Epidermal melanocyte (primary cell): ENCODE measurements around a stretch of chr1.

DNA sequence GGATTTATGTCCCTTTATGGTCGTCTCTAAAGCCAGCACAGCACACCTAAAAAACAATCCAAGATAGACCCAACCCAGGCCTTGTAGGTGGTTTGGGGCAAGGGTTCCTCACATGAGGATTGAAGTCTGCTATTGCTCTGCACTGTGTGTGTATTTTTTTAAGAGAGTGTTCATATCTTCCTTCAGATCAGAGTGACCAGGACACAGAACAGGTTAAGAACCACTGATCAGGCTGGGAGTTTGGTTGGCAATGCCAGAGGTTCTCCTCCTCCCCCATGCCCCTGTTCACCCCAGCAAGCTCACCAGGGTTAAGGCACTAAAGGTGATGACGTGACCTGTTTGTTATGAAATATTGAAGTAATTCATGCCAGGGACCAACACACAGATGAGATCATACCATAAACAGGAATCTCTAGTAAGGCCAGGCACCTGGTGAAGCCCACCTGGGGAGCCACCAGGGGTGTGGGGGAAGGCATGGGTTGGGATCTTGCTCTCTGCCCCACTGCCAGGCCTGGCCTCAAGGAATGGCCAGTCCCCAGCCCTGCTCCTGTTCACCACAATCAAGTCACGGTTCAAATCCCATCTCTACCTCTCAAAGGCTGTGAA, 2.7 kb downstream of the ID3 start:
- RRBS, result no CpG with 5 or more reads among the region's 3 CpGs

DNA sequence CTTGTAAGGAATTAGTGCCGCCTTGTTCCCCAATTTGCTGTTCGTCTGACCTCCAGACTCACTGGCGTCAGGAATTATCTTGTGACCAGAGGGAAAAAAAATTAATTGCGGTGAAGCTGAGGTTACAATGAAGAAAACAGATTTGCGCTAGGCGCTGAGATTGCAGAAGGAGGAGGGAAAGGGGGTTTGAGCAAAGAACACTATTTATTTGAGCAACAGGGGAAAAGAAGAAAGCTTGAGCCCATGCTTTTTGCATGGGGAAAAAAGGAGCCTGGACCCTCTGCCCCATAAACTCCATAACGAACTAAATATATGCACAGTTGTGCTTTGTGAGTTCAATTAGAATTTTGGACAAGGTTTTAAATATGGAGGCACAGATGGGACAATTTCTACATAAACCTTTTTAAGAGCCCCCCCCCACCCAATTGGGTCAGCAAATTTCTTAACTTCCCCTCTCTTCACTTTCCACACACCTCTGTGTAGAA, 680 bp upstream of the ID3 start:
- RRBS, result no CpG with 5 or more reads among the region's 7 CpGs

- RRBS, result no CpG with 5 or more reads among the region's 3 CpGs
These were observed 31.1 kb upstream of the ID3 start for GRCh38 chr1:23590352-23590866.

- RRBS, result no CpG with 5 or more reads among the region's 18 CpGs
These were observed 56.6 kb upstream of the RPL11 start for GRCh38 chr1:23634808-23635633.

GRCh38 chr1:23727625-23727888, 15.7 kb upstream of the ELOA start:
- RRBS, result no CpG with 5 or more reads among the region's 3 CpGs

GRCh38 chr1:23788716-23789783, 1.9 kb upstream of the LYPLA2 start:
- RRBS, result no CpG with 5 or more reads among the region's 5 CpGs

DNA sequence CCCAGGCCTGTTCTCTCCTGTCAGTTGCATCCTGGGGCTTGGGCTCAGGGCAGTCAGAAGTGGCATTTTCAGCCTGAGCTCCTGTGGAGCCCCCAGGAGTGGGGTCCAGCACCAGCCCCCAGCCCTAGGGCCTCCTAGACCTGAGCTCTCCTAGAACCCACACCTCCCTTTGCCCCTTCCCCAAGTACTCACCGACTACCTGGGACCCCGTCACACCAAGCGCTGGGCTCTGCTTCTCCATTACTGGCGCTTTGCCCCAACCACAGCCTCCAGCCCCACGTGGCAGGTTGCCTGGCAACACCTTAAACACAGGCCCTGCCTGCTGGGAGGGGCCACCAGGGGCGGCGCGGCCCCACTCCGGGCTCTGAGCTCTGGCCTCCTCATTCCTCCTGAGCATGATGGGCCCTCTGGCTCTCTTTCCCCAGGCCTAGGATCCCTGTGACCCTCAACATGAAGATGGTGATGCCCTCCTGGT, 2.4 kb downstream of the LYPLA2 start:
- RRBS, result no CpG with 5 or more reads among the region's 9 CpGs

GRCh38 chr1:24108289-24109428, 3.3 kb downstream of the MYOM3 start:
- RRBS, result 38% methylated on average over 3 of the region's 23 CpGs

DNA sequence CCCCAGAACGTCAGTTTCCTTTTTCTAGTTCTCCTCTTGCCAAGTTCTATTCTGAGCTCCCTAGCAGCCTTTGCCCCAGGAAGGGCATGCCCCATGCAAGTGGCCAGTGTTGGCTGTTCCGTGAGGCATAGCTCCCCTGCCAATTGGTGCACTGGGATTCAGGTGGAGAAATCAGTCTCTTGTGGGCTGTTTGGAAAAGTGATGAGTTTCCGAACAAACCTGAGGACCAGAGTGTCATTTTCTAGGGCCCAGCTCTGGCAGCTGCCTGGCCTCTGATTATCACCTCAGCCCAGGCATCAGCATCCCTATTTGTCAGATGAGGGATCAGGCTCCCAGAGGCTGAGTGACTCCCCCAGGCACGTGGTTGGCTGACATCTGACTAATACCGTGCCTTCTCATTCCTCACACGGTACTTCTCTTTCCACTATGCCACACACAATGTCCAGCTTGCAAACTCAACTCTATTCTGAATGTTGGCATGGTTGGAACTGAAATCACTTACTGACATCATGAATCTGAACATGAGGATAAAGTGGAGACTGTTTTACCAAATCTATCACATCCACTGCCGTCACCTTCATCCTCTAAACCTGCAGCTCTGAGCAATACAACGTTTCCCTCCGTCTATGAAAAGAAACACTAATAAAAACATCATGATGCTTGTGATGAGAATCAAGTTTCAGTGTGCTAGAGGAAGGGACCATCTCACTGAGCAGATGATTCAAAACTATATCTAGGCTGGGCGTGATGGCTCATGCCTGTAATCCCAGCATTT, 14.4 kb upstream of the MYOM3 start:
- RRBS, result no CpG with 5 or more reads among the region's 10 CpGs

DNA sequence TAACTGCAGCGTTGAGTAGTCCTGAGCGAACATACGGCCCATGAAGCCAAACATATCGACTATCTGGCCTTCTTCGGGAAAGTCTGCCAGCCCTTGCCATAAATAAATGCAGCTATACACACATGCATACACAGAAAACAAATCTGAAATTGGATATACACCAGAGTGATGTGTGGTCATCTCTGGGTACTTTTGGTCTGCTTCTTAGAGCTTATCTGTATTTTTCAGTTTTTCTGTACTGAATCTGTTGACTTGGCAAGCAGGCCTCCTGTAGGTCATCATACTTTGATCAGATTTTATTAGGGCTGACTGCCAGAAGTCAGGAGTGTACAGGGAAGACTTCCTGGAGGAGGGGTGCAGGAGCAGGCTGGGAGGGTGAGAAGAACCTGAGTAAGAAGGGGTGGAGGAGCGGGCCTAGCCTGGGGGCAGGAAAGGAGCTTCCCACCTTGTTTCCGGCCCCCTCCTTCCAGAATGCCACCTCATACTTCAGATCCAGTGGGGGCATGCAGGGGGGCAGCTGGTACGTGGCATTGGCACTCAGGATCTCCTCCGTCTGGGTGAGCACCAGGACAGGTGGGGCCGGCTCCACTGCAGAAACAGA, 18.3 kb upstream of the IL22RA1 start:
- RRBS, result no CpG with 5 or more reads among the region's 10 CpGs

GRCh38 chr1:24619103-24619523, 24.0 kb upstream of the SRRM1 start:
- RRBS, result no CpG with 5 or more reads among the region's 4 CpGs

- RRBS, result no CpG with 5 or more reads among the region's 4 CpGs
These were observed 49.9 kb upstream of the CLIC4 start for GRCh38 chr1:24695296-24695853.

DNA sequence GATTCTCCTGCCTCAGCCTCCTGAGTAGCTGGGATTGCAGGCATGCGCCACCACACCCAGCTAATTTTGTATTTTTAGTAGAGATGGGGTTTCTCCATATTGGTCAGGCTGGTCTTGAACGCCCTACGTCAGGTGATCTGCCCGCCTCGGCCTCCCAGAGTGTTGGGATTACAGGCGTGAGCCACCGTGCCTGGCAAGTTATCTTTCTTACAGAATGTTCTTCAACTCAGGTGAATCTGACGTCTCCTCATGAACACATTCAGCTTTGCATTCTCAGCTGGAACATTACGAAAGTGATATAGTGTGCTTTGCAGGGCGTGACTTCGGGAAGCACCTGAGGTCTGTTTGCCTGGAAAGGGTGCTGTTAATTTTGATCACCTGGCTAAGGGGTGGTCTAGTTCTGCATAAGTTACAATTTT, 16.4 kb upstream of the CLIC4 start:
- RRBS, result no CpG with 5 or more reads among the region's 11 CpGs

DNA sequence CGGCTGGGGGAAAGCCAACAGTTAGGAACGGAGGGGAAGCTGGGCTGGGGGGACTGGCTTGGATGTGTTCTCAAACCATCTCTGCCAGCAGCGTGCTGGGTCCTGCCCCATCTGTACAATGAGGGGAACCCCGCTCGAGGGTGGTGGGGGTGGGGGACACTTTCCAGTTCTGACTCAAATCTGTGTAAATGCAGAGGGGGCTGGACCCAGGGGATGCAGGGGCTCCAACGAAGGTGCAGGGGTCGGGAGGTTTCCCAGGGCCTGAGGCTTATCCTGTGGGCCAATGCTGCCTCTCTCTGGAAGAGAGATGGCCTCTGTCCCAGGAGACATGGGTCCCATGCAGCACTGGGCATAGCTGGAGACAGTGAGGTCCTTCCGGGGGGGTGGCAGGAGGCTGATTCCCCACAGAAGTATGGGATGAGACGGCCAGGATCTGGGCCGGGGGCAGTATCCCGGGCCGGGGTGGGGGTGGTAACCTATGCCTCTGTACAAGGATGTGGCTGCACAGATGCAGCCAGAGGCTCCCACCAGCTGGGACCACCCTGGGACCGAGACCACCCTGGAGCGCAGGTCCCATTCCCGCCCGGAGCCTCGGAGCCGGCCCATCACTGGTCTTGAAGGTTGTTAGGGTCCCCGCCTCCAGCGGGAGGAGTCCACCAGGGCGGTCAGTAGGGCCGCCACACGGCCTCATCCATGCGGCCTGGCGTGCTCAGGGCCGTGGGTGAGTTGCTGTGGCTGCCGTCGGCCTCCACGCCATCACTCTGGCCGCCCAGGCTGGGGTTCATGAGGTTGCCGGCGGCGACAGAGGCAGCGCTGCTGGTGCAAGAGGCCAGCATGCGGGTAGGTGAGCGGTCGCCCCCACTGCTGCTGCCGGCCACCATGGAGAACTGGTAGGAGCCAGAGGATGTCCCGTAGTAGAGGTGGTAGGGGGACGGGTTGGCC, 28.3 kb downstream of the RUNX3 start:
- RRBS, result 90% methylated on average over 1 of the region's 40 CpGs

- RRBS, result no CpG with 5 or more reads among the region's 14 CpGs
These were observed 19.4 kb downstream of the RUNX3 start for GRCh38 chr1:24910496-24911273.

DNA sequence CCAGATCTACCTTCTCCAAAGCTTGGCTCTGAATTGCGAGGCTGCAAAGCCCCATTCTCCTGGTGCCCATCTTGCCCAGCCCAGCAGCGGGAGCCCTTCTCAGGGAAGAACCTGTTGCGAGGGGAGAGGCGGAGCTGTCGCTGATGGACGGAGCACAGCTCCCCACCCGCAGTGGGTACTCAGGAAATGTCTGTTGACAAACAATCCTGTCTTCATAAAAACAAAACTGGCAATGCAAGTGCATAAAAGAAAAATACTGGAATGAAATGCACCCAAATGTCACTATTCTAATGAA, 99.3 kb upstream of the RUNX3 start:
- RRBS, result no CpG with 5 or more reads among the region's 7 CpGs

GRCh38 chr1:25109607-25110055, 122.7 kb downstream of the SYF2 start:
- RRBS, result no CpG with 5 or more reads among the region's 1 CpG

DNA sequence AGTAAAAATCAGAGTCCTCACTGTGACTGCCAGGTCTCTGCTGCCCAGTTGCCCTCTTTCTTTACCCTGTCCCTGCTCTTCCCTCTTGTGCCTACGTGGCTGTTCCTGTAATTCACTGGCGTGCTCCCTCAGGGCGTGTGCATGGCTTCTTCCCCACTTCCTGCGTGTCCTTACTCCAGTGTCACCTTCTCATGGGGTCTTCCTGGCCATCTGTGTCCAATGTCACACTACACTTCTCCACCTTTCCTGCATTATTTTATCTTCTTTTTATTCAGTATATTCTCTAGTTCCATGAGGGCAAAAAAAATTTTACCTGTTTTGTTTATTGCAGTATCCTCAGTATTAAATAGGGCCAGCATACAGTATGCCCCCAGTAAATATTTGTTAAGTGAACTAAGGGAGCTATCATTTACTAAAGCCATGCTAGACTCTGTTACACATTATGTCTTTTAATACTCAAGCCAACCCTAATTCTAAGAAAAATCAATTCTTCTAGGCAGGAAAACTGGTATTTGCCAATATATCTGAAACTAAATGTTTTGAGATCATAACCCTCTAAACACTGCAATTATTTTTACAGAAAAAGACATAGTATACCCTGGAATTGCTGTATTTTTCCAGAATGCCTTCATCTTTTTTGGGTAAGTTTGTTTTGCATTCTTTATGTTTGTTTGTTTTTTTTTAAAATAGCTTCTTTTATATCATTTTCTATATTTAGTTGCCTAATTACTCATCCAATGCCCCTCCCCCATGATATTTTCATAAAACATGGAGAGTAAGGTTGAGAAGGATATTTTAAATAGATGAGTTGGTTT, 18.3 kb downstream of the TMEM50A start:
- RRBS, result no CpG with 5 or more reads among the region's 4 CpGs

- RRBS, result no CpG with 5 or more reads among the region's 5 CpGs
These were observed 1.3 kb downstream of the MACO1 start for GRCh38 chr1:25431888-25432418.

DNA sequence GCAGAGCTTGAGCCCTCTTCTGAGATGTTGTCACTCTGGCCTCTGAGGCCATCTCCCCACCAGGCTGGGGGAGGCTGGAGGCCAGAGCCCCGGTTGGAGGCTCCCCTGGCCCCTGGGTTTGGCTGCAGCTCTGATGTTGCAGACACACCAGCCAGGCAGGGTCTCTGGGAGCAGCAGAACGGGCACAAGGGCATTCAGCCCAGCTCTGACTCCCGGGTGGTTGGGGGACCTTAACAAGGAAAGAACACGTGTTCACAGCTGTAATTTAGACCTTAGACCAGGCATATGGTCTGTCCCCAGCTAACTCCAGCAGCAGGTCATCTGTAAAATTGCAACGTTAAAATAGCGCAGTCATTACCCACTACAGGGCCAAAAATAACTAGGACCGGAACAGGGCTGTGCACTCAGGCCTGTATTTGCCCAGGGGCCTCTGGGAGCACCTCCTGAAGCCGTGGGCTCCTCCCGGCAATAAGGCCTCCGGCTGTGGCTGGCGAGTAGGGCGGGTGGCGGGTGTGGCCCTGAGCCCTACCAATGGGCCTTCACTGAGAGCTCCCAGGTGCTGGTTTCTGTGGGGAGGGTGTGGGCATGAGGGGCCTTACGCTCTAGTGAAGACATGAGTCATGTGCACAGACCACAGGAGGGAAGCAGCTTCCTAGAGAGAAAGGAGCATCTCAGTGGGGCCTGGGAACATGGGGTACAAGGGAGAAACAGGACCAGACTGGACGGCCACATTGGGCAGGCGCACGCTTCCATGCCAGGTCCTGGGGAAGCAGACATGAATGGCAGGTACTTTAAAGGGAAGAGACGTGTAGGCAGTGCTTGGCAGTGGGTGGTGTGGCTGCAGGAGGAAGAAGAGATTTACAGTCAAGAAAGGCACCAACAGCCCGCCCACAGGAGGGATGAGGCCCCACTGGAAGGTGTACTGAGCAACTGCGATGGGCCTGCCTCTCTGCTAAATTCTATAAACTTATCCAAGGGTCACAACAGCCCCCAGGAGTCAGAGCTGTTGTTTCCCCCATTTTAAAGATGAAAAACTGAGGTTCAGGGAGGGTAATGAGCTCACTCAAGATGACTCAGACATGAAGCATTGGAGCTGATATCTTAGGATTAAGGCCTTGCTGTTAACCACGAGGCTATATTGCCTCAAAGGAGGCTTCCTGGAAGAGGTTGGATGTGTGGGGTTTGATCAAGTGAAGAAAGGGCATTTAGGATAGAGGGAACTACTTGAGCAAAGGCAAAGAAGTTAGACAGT, 6.3 kb downstream of the LDLRAP1 start:
- RRBS, result 19% methylated on average over 3 of the region's 21 CpGs